ENCODE results near the gene MED17.

- PRO-cap, result bidirectional peak, plus-strand start at chr11:90240694, minus-strand start at chr11:90240563
These were observed 17.3 kb upstream of the CHORDC1 start for GRCh38 chr11:90239879-90240784.

GRCh38 chr11:90431794-90432101, 208.9 kb upstream of the CHORDC1 start:
- PRO-cap, result no peak

DNA sequence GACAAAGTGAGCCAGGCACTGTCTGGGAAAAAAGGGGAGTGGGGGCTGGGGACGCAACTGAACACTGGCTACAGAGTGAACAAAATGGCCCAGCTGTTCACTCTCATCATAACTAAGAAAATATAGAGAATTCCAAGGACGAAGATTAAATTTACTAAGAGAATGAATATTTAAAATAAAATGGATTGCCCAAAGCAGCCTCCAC, 434.1 kb upstream of the FAT3 start:
- PRO-cap, result no peak

- PRO-cap, result no peak
These were observed 203.5 kb upstream of the MTNR1B start for GRCh38 chr11:92765733-92766637.

DNA sequence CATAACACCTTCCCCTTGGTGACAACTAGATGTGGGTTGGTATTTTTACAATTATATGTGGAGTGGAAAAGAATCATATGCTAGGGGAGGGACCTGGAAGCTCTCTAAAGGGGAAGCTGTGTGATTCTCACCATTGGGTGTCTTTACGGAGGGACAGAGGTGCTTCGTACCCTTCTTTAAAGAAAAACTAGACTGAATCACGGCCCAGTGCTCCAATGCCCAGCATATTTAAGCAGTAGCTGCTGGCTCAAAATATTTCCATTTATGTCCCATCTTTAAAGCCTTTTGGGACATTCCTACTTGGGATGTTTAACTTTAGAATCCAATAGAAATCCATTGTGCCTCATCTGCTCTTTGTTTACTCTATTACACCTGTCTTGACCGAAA, 198.9 kb upstream of the MTNR1B start:
- PRO-cap, result no peak

DNA sequence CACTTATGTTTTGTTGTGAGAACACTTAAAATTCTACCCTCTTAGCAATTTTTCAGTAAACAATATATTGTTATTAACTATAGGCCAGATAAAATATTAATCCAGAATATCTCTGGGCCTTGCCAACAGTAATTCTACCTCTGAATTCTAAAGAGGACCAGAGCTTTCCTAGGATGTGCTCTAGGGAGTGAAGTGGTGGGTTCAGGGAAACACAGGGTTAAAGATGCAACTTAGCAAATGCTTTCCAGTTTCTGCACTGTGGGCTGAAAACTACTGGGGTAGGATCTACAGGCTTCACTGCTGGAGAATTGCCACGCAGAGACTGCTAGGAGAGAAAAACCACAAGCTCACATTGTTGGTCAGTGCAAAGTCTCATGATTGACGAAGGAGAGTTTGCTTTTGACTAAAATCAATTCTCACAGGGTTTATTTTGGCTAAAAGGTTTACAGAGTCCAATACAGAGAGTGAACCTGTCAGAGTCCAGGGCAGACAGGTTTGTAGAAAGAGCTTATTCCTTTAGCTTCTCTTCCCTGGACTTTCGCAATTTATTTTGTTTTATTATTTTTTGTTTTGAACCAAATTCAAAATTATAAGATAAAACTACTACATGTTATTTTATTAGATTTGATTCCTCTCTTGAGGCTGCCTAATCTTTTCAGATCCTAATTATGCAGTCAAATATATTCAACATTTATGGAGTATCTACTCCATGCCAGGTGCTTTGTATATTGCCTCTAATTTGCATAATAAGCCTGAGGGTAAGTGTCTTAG, 64.6 kb downstream of the MTNR1B start:
- PRO-cap, result no peak

DNA sequence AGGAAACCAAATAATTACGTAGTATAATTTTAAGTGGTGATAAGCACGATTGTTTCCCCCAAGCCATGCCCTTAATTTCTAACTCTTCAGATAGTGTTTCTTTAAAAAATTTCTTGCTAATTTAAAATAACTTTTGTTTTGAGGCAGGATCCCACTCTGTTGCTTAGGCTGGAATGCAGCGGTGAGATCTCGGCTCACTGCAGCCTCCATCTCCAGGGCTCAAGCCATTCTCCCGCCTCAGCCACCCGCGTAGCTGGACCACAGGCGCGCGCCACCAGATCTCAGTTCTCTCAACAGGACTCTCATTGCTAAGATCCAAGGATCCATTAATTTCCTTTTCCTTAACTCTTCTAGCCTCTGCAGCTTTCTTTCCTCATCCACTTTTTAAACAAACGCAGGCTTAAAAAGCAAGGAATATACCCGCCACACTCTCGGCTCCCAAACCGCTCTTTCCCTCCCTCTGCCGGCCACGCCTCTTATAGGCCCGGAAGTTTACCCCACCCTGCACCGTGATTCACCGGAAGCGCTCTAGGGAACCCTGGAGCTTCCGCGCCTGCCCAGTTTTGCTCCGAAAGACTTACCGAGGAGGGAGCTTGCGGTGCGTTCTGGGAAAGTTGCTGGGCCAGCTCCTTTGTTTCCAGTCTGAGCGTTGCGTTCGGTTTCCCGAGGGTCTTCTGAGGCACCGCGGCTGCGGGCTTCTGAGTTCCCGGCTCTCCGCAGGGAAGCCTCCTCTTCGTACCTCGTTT, at the start of gene MED17:
Gene MED17, plus strand, starts transcription at position 560 of the 746 bp plus-strand sequence.
- PRO-cap, result bidirectional peak, plus-strand start at position 227 of the sequence, minus-strand start at position 231 of the sequence; bidirectional peak, plus-strand start at position 634 of the sequence, minus-strand start at position 440 of the sequence

GRCh38 chr11:94132829-94133295, 4.2 kb downstream of the PANX1 start:
- PRO-cap, result no peak

DNA sequence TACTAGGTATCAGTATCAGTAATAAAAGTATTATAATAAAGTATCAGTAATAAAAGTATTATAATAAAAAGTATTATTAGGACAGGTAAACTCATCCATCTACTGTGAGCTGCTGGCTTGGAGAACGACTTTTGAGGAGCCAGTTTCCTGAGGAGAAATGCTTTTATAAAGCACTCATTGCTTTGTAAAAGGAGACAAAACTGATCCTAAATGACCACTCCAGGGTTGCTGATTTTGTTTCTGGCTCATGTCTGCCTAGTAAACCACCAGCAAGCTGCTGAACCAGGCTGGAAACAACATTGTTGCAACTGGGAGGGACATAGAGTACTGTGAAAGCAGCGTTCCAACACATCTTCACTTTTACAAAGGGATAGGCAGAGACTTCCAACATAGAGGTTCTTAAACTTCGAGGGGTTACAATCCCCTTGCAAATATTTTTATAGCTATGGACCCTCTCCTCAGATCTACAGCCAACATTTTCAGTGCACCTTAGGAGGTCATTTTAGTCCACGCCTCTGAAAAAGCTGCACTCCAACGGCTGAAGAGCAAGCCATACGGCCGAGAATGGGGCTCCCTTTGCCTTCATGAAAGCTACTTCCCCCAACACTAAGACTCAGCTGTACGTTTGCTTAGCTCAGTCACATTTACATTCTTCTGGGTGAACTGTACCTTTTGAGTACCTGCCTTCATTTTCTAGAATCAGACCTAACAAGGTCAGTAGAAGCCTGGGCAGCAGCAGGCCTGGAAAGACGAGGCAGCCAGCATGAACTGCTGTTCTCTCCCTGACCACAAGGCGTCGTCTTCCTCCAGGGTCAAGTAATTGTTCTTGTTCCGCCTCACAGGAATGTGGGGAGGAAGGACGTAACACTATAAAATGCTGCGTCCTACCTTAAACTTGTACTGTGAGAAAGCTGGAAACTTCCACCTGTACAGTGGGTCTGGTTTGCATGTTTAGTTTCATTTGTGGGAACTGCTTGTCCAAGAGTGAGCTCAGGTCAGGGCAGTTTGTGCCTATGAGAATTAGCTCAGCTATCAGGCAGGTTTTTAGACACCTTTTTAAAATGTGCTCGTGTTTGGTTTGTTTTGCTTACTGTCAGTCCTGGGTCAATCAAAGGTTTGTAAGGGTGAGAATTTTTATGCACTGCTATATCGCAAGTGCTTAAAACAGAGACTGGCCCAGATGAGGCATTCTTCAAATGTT, 54.9 kb downstream of the PANX1 start:
- PRO-cap, result no peak

DNA sequence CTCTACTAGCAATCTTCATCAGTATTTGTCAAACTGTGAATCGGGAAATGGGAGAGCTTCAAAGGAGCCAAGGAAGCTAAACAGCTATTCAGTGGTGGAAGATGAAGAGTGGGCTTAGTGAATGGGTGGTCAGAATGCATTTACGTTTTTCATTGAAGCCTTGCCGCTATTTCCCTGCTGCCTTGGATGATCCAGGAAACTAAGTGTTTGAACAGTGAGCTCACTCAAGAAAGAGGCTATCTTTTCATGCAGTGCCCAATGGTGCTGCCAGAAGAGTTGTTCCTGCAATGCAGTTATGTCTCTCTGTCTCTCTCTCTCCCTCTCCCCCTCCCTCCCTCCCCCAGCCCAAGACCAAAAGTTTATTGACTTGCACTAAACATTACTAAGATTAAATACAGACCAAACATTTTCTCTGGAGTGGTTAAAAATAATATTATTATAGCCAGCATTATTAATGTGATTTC, 6.8 kb upstream of the FUT4 start:
- PRO-cap, result no peak

- PRO-cap, result no peak
These were observed 24.6 kb downstream of the PIWIL4 start for GRCh38 chr11:94591756-94592086.

DNA sequence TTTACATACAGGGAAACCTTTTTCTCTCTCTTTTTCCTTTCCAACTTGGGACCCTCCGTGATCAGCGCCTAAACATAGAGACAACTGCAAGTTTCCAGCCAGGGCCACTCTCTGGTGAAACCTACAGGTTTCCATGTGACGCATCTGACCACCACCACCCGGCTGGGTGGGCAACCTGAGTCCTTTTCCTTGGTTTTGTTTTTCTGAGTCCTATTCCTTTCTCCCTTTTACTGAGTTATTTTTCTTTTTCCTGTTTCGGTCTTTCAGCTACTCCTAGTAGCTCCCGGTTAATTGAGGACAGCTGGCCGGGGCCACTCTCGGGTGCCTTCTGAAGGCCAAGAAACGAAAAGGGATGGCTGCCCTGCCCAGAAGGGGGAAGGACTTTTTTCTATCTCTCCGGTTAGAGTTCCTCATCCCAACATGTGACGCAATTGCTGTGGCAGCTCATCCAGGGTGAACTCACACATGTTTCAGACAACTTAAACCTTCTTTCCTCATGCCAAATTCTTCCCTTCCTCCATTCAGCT, 83.5 kb downstream of the PIWIL4 start:
- PRO-cap, result no peak

DNA sequence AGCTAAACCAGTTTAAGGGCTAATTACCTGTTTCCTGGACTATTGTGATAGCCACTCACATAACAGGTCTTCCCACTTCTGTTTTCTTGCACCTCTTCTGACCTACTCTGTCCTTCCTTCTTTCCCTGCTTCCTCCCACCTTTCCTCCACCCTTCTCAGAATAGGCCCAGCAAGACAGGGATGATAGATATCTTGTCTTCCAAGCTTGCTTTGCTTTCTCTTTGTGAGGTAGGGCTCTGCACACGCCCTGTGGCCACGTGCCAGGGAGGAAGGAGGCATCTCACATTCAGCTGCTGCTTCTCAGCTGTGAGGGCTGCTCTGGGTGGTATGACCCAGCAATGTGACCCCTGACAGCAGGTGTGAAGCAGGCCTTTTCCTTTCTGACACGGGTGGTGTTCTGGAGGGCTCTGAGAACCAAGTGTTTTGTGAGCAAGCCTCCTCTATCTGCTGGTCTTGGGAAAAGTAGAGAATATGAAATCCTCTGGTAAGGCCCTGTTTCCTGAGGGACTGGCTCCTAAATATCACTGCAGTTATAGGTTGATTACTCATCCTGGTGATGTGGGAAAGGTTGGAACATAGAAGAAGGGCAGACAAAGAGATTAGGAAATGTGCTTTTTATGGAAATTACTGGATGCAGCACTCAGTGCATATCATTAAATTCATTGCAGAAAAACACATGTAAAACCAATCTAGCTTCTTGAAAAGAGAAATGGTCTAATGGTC, 8.4 kb downstream of the AMOTL1 start:
- PRO-cap, result no peak

DNA sequence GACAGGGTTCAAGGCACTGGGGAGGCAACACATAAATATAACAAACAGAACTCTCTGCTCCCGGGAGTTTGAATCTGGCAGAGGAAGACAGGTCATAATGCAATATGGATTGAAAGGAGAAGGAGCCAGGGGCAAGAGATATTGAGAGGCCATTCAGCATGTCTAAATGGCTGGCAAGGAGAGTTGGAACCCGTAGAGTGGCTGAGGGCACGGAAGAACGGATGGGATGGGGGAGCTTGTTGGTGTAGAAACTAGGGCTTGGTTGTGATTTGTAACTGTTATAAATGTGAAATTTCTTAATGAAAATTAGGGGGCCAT, 28.2 kb downstream of the AMOTL1 start:
- PRO-cap, result no peak

- PRO-cap, result no peak
These were observed 33.8 kb downstream of the AMOTL1 start for GRCh38 chr11:94801888-94802341.

DNA sequence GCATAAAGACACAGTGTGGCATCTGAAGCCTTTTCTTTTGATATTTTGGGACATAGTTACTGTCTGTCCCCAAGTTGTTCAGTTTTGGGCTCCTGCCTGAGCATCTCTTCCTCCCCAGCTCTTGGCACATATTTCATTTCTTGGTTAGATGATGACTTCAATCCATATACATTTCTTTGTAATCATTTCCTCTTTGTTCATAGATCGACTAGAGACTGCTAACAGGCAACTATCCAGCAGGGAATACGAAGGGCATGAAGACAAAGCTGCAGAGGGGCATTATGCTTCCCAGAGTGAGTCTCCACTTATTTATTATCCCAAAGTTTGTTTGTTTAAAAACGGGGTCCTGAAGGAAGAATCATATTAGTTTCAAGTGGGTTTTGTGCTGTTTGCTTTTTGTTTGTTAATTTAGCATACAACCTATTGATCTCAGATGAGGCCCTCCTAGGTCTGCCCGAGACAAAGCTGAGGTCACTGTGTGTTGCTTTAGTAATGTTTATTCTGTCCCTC, 63.1 kb downstream of the AMOTL1 start:
- PRO-cap, result no peak

- PRO-cap, result bidirectional peak, plus-strand start at chr11:95149962, minus-strand start at chr11:95149790
These were observed 59.9 kb downstream of the ENDOD1 start for GRCh38 chr11:95149464-95150106.

GRCh38 chr11:95191255-95191650, 39.7 kb downstream of the SESN3 start:
- PRO-cap, result no peak

DNA sequence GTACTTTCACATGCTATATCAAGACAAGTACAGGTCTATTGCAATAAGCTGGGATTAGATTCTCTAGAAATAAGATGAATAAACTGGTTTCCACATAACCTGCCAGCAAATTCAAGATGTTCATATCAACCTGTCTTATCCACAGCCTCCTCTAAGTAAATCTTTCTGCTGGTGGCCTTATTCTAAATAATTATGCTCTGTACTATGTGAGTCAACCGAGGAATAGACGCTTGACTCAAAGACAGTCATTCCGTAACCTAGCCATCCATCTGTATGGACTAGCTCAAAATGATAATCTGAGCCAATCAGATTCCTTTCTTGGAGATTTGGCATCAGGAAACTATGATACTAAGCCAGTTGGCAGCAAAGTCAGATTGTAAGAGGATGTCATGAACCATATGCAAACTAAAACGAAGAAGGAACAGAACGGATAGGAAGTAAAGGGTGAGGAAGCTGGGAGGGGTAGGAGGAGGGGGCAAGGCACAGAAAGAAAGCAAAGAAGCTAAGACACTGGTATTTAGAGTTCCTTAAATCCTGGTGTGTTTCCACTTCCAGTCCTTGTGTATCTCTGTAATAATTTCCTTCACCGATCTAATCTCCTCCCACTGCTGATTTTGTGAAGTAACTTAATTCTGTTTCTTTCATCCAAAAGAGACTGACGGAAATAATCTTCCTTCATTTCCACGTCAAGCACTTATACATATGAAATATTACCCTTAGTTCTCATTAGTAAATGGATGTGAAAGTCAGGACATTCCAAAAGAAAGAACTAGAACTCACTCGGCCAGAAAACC, 10.7 kb upstream of the SESN3 start:
- PRO-cap, result no peak

DNA sequence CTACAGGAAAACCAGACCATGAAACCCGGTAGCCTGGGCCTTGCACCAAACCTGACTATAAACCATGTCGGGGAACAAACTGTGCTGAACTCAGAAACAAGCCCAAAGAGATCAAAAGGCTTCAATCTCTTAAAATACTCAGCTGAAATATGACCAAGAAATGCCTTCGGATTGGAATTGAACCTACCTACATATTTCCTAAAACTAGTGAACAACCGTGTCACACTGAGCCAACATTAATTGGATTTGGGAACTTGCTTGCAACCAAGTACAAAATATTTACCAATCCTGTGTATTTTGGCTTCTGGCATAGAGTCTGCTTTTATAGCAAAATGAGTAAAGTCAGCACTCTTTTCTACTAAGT, 199.5 kb downstream of the FAM76B start:
- PRO-cap, result no peak